ENCODE results near the gene PLSCR1.

DNA sequence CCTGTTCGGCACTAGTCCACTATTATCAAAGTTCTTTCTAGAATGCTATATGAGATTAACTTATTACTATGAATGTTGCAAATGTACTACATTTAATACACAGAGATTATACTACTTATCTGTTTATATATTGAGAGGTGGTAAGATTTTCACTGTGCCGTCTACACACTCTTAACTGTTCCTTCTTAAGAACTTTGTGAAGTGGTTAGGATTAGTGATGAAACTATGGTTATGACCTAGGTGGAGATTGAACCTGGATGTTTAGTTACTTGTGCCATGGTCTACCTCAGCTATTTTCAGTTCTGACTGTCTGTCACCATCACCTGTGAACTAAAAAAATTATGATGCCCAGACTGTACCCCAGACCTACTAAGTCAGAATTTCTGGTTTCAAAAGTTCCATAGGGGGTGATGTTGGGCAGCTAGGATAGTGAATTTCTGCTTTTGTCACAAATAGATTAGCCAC, 6.3 kb downstream of the RASA2 start:
- PRO-cap = no peak

DNA sequence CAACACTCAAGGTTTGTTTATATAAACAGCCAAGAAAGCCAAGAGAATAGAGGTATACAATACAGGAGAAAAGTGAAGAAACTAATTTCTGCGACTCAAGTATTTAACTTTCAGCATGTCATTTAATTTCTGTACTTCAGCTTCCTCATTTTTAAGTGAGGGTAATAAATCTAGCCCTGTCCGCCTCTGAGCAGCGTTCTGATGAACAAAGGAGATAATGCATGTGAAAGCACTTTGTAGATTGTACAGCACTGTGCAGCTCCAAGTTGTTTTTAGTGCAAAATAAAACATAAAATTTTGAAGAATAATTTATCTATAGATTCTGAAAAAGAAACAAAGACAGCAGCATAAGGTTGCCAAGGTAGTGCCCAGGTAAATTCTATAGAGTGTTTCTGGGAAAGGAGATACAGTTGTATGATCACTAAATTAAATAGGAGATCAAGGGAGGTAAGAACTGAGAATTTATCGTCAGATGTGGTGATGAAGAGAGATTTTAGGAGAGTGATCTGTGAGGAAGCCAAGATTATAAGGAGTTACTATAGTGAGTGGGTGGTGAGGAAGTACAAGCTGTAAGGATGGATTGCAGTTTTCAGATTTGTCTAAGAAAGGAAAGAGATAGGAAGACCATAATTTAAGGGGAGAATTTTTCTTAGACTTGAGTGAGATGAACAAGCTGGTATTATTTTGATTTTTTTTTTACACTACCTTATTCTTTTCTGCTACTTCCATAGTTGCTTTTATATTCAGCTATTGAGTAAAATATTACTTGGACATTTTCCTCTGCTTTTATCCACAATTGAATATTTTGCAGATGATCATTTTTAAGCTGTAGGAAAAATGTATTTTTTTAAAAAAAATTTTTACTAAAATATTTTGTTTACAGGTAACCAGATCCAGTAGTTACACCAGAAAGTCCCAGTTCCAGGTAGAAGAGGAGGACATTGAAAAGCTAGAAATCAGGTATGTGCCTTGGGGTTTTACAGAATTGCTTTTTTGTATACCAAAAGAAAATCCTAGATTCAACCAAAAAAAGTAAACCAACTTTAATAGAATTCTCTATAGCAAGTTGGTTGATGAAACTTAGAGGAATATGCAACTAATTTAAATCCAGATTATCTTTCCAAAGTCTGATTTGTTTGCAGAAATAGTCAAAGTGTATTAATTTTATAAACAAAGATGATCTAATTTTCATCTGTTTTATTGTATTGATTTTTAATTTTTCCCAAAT, 71.6 kb downstream of the RASA2 start:
- PRO-cap = no peak

DNA sequence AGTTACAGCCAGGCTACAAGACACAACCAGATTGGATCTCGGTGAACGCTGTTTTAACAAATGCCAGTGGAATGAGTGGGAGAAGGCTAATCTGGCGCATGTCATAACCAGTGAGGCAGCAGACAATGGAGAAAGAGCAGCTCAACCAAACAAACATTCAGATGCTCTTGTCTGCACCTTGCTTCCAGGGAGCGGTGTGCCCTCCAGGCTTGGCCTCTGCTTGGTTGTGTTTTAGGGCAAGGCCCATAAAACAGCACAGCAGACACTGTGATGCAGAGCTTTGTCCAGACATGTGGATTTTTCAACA, 45.9 kb upstream of the ATP1B3 start:
- PRO-cap = no peak

DNA sequence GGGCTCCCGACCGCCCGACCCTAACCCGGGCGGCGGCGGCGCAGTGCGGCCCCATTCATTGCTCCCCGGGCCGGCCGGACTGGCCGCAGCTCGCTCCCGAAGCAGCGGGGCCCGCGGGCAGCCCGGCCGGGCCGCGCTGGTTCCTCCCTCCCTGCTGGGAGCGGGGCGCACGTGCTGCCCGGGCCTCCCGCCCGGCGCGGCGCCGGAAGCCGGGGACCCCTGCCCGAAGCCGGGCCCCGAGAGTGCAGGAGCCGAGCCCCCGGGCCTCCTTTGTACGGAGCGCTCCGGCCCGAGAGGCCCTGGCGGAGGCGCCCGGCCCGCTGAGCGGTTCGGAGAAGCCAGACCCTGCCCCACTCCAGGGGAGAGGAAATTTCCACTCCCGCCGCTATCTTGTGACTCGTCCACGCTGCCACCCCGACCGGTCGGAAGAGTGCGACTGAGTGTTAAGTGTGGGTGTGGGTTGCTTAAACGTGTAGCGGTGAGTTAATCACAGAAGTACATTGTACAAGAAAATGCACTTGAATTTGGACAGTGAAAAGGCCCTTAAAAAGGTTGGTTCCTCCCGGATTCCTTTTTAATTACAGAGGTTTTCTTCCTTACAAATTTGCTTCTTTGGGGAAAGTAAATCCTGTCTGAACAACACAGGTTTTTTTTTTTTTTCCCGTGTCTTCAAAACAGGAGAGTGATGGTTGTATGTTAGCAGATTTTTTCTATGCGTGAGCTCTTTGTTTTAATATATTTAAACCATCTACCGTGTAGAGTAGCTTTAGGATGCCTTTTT, 759 bp downstream of the ATP1B3 start:
- PRO-cap = no peak

GRCh38 chr3:141909106-141909955, 32.9 kb downstream of the ATP1B3 start:
- PRO-cap = no peak

DNA sequence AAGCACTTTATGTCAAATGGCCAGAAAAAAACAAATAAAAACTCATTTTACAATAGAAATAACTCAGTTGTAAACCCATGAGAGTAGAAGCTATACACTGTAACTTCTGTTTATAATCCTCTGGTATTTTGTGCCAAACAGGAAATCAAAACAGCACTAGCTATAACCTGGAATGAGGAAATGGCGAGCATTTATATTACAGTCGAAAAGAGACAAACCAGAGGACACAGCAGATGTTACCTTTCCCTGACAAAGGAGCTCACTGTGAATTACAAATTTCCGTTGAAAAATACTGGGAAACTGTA, 10.3 kb downstream of the GK5 start:
- PRO-cap = no peak

DNA sequence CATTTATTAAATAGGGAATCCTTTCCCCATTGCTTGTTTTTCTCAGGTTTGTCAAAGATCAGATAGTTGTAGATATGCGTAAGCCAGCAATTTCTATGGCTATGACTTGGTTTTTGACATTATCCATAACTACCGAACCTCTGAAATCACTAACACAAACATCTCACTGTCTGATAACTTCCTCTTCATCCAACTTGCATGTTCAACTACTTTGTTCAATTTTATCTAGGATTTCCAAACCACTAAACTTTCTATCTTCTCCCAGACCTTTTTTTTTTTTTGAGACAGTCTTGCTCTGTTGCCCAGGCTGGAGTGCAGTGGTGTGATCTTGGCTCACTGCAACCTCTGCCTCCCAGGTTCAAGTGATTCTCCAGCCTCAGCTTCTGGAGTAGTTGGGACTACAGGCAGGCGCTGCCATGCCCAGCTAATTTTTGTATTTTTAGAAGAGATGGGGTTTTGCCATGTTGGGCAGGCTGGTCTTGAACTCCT, 54.2 kb downstream of the XRN1 start:
- PRO-cap = no peak

- PRO-cap = no peak
Observed at GRCh38 chr3:142445628-142446433, 2.0 kb downstream of the XRN1 start.

- PRO-cap = no peak
Observed at GRCh38 chr3:142479475-142480181, 31.8 kb upstream of the XRN1 start.

DNA sequence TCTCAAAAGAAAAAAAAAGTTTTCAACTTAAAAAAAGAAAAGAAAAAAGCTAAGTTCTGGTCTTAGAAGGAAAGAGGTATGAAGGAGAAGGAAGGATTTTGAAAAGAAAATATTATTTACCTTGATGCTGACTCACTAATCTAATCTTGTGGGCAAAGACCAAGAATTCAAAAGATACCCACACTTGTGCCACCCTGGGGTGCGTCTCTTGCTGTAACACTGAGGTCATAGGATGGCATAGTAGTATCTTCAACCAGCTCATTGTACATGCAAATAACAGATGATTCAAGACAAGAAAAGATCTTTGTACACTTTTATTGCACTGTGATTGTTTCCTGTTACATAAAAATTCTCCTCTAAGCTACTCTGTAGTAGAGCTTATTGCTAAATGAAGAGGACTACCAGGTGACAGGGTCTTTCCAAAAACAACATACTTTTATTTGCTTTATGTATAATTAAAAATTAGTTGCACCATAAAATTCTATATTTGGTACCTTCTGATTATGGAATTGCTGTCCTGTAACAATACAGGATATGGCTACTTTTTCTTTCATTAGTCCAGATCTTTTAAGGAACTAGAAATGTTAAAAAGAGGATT, 17.4 kb downstream of the PLS1 start:
- PRO-cap = no peak

GRCh38 chr3:142733927-142734575, 10.2 kb downstream of the TRPC1 start:
- PRO-cap = no peak

- PRO-cap = no peak
Observed at GRCh38 chr3:143236227-143236930, 116.8 kb downstream of the CHST2 start.

DNA sequence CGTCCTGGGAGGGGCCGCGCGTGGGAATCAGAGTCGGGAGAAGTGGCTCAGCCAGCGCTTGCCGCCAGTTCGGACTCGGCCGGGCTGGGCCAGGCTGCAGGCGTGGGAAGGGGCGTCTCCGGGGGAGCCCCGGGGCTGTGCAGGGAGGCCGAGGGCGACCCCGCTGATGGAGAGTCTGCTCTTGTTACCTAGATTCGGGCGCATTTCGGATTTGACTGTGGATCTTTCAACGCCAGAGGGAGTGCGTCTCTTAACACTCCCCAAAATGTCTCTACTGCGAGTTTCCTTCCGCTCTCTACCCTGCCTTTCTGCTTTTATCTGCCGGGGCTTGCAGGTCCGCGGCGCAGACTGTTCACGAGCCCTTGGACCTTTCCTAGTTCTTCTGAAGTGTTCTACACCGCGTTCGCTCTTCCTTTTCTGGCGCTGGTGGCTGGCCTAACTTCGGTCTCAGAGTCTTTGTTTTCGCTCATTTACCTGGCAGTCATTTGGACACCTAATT, 1.4 kb downstream of the DIPK2A start:
- PRO-cap = bidirectional peak, plus-strand start at position 311 of the sequence, minus-strand start at position 267 of the sequence

- PRO-cap = no peak
Observed at GRCh38 chr3:143977338-143977746, 5.7 kb downstream of the DIPK2A start.

DNA sequence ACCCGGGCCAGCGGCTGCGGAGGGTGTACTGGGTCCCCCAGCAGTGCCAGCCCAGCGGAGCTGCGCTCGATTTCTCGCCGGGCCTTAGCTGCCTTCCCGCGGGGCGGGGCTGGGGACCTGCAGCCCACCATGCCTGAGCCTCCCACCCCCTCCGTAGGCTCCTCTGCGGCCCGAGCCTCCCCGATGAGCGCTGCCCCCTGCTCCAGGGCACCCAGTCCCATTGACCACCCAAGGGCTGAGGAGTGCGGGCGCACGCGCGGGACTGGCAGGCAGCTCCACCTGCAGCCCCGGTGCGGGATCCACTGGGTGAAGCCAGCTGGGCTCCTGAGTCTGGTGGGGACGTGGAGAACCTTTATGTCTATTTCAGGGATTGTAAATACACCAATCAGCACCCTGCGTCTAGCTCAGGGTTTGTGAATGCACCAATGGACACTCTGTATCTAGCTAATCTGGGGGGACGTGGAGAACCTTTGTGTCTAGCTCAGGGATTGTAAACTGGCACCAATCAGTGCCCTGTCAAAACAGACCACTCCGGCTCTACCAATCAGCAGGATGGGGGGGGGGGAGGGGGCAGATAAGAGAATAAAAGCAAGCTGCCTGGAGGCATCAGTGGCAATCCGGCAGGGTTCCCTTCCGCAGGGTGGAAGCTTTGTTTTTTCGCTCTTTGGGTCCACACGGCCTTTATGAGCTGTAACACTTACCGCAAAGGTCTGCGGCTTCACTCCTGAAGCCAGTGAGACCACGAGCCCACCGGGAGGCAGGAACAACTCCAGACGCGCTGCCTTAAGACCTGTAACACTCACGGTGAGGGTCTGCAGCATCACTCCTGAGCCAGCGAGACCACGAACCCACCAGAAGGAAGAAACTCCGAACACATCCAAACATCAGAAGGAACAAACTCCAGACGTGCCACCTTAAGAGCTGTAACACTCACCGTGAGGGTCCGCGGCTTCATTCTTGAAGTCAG, 827.2 kb downstream of the PLOD2 start:
- PRO-cap = no peak

- PRO-cap = unidirectional peak, plus-strand start at chr3:146160264; bidirectional peak, plus-strand start at chr3:146160402, minus-strand start at chr3:146160320
Observed at GRCh38 chr3:146160006-146160455, 953 bp downstream of the PLOD2 start.

DNA sequence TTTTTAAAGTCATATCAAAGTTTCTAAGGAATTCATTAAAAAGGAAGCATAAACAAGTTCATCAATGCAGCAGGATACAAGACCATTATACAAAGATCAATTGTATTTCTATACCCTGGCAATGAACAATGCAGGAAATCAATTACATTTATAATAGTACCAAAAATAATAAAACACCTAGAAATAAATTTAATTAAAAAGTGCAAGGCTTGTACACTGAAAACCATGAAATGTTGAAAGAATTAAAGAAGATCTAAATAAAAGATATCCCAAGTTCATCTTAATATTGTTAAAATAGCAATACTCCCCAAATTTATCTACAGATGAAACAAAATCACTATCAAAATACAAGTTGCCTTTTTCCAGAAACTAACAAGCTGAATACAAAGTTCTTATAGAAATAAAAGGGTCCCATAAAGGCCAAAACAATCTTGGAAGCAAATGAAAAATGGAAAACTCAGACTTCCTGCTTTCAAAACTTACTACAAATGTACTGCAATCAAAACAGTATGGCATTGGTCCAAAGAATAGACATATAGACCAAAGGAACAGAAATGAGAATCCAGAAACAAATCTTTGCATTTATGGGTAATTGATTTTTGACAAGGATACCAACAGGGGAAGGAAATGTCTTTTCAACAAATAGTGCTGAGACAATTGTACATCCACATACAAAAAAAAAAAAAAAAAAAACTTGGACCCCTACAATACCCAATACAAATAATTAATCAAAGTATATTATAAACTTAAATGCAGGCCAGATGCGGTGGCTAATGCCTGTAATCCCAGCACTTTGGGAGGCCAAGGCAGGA, 11.9 kb downstream of the PLSCR4 start:
- PRO-cap = no peak

DNA sequence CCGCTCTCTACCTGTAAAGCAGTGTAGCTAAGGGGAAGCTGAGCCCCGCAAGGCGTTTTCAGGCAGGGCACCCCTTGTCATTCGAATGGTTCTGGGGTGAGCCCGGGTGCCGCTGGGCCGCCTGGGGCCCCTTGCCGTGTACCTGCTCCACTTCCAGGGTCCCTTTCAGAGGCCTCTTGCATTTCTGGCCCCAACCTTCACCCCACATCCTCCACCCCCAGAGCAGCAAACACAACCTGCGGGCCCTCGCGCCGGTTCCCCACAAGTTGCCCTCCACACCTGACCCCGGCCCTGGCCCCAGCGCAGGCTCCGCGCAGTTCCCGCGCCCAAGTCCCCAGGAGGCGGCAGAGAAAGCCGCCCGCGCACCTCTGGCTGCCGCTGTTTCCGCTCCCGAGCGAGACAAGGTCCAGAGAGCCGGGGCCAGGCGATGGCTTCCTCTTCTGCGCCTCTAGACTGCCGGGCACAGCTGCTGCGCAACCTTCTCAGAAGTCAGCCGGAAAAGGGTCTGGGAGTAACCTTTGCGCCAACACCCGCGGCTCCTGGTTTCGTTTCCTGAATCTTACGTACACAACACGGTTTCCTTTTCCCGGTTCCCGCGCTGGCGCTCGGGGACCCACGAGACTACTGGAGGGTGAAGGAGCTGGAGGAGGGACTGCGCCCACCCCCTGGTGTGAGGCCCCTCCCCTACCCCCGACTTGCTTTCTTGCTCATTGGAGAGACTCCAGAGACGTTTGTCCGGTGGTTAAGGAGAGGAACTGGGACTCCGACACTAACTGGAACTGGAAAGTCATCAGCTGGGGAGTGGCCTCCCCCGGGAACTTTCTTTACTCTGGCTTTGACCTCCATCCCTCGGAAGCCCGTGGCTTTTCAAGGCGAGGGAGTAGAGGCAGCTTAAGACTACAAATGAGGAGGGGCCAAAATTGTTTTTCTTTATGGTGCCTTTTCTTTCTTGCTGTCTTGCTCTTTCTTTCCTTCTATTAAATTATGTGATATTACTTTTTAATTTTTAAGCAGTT, at the start of gene PLSCR1:
Gene PLSCR1 (minus strand): TSS at position 507 of the 1,016 bp plus-strand sequence.
- PRO-cap = bidirectional peak, plus-strand start at position 782 of the sequence, minus-strand start at position 455 of the sequence

GRCh38 chr3:147368763-147369307, 37.5 kb downstream of the ZIC4 start:
- PRO-cap = no peak

GRCh38 chr3:147408567-147409068, 547 bp upstream of the ZIC1 start:
- PRO-cap = no peak

Data from parotid gland (tissue), 1 donor.